Temporal lobe (tissue), 2 donors: ENCODE results near the genes RASL11B, NMU and CEP135.

DNA sequence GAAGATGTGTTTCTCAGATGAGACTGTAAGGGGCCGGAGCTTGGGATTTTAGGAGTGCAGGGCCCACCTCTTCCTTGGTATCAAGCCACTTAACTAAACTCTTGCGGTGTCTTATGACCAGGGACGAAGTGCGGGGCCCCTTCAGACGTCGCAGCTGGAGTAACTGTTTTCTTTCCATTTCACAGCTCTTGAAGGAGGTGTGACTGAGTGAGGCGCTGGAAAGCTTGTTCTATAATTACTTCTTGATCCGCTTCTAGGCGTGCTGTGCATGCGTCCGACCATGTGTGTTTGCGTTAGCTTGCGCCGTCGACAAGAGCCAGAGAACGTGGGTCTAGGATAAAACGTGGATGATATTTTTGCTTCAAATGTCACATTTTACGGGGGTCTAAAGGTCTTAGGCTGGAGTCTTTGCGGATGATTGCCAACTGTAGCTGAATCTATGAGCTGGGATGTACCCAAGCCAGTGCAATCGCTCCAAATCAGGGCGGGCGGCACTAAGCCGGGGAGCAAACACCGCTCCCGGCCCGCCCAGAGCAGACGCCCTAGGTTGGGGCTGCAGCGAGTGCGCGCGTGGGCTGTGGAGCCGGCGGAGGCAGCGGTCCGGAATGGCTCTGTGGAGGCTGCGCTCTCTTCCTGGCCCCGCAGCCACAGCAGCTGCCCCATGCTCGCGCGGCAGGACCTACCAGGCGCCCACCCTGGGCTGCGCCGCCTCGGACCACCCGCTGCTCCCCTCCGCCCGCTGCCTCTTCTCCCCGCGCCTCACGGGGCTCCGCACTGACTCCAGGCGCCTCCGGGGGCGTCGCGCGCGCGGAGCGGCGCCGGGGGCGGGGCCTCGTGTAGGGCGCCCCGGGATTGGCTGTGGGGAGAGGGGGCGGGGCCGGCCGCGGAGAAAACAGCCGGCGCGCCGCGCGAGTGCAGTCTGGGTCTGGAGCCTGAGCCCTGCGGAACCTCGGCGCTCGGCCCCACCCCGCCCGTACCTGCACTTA lies at the start of gene RASL11B:
TSS of gene RASL11B (plus strand) at position 917 of the 986 bp plus-strand sequence.
- RAMPAGE, long total RNA, result no peak

DNA sequence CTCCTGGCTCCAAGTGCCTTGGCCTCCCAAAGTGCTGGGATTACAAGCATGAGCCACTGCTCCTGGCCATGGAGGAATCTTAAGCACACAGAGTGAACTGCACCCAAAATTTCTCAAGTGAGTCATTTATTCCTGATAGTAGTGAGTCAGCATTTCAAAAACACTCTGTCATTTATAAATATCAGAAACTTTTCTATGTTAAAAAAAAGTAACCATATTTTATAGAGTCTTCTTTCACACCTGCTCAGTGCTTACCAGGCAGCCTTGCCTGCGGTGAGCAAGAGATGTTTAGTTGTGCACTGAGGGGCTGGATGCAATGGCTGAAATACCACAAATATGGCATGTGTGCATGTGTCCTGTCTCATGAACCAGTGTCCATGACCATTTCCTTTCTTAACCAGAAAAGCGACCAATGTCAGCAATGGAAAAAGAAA lies 101.7 kb downstream of the FIP1L1 start:
- RAMPAGE, long total RNA, result no peak

DNA sequence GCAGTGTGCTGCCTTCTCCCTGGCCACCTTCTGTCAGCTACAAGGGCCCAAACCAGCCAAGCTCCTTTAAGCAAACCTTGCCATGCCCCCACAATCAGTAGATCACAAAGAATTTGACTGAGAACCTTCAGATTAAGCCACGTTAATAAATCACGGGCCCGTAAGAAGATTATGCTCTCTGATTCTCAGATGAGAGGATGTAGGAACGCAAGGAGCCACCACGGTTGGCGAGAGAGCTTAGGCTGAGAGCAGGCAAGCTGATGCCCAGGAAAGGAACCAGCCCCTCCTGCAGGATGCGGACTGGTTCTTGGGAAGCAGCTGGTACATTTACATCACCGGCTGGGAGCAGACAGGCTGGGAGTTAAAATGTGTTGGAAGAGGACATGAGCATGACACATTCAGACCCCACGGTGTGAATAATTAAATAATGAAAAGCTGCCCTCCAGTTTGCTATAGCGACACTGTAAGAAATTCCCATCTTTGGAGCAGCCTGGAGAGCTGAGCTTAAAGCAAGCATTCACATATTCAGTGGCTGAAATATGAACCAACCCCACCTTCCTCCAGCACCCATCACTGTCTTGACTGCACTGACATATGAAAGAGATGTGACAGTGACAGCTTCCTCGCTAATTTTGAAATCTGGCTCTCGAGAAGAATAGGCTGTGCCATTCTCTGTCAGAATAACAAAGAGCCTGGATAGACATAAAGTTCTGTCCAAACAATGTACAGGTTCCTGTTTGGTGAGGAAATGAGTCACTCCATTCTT lies 33.1 kb downstream of the LNX1 start:
- RAMPAGE, long total RNA, result no peak

GRCh38 chr4:53590952-53591270 lies 375 bp downstream of the LNX1 start:
- RAMPAGE, long total RNA, result no peak

- RAMPAGE, long total RNA, result no peak
These were observed 104.5 kb upstream of the LNX1 start for GRCh38 chr4:53695493-53696419.

DNA sequence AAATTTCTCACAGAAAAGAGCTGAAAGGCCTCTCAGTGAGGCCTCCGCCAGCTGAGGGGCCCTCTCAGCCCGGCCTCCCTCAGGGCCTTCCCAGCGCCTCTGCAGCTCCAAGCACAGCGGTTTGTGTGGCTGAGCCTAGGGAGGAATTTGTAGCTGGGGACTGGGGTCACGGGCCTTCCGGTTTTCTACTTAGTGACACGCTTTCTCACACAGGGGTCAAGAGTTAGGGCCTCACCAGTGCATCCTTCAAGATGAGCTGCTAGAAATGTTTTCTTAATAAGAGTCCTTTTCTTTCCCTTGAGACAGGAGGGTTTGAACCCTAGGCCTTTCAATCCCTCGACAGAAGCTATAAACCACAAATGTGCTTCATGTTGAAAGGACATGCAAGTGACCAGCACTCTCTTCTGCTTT lies 105.0 kb downstream of the CHIC2 start:
- RAMPAGE, long total RNA, result no peak

DNA sequence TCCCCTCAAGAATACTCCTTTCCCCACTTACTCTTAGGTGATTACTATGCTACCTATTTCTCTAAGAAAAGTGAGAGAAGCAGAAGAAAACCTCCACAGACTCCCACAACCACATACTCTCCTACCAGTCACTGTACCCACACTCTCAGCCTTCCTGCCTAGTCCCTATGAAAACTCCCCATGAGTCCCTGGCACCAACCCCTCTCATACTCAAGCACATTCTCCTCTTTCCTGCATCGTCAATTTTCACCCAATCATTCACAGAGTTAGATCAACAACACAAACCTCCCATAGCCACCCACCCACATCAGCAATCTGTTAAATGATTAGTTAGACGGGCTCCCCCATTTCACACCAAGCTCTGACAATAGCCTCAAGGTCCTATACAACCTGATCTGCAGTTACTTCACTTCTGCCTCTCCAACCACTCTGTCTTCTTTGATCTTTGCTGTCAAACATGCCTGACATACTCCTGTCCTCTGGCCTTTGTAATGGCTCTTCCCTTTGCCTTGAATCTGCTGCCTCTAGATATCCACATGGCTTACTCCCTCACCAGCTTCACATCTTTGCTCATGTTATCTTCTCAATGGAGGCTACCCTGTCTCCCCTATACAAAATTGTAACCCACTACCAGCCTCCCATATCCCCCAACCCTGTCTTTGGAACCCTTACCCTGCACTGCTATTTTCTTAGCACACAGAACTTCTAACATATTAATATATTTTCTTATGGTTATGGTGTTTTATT lies 80.0 kb downstream of the CHIC2 start:
- RAMPAGE, long total RNA, result no peak

GRCh38 chr4:53993948-53994892 lies 70.2 kb downstream of the CHIC2 start:
- RAMPAGE, long total RNA, result no peak

DNA sequence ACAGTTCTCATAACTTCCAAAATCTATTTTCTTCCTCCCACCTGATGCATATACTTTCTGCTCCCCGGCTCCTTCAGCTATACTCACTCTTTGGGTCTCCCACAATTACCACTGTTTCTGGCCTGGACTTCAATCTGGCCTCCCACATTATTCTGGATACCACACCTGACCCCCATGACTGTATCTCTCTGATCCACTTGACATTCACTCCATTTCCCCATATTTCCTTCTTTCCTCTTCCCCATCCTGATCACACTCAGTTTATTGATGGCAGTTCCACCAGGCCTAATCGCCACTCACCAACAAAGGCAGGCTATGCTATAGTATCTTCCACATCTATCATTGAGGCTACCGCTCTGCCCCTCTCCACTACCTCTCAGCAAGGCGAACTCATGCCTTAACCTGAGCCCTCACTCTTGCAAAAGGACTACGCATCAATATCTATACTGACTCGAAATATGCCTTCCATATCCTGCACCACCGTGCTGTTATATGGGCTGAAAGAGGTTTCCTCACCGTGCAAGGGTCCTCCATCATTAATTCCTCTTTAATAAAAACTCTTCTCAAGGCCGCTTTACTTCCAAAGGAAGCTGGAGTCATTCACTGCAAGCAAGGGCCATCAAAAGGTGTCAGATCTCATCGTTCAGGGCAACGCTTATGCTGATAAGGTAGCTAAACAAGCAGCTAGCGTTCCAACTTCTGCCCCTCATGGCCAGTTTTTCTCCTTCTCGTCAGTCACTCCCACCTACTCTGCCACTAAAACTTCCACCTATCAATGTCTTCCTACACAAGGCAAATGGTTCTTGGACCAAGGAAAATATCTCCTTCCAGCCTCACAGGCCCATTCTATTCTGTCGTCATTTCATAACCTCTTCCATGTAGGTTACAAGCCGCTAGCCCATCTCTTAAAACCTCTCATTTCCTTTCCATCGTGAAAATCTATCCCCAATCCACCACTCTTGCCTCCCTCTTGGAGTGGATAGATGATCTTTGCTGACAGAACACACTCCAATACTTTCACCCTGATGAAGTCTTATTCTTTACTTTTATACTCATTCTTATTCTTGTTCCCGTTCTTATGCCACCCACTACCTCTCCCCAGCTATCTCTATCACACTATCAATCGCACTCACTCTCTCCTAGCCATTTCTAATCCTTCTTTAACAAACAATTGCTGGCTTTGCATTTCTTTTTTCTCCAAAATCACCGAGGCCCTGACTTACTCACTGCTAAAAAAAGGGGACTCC lies 40.6 kb downstream of the CHIC2 start:
- RAMPAGE, long total RNA, result no peak

- RAMPAGE, long total RNA, result no peak
These were observed 67.5 kb downstream of the PDGFRA start for GRCh38 chr4:54296462-54297093.

GRCh38 chr4:54632917-54633425 lies 24.8 kb upstream of the KIT start:
- RAMPAGE, long total RNA, result no peak

- RAMPAGE, long total RNA, result no peak
These were observed 2.4 kb downstream of the KDR start for GRCh38 chr4:55123037-55123326.

GRCh38 chr4:55416615-55417690 lies 21.2 kb downstream of the TMEM165 start:
- RAMPAGE, long total RNA, result no peak

- RAMPAGE, long total RNA, result no peak
These were observed 947 bp upstream of the CLOCK start for GRCh38 chr4:55547663-55548049.

- RAMPAGE, long total RNA, result no peak
These were observed 17.0 kb downstream of the NMU start for GRCh38 chr4:55619073-55619439.

GRCh38 chr4:55619491-55619697 lies 16.7 kb downstream of the NMU start:
- RAMPAGE, long total RNA, result no peak

DNA sequence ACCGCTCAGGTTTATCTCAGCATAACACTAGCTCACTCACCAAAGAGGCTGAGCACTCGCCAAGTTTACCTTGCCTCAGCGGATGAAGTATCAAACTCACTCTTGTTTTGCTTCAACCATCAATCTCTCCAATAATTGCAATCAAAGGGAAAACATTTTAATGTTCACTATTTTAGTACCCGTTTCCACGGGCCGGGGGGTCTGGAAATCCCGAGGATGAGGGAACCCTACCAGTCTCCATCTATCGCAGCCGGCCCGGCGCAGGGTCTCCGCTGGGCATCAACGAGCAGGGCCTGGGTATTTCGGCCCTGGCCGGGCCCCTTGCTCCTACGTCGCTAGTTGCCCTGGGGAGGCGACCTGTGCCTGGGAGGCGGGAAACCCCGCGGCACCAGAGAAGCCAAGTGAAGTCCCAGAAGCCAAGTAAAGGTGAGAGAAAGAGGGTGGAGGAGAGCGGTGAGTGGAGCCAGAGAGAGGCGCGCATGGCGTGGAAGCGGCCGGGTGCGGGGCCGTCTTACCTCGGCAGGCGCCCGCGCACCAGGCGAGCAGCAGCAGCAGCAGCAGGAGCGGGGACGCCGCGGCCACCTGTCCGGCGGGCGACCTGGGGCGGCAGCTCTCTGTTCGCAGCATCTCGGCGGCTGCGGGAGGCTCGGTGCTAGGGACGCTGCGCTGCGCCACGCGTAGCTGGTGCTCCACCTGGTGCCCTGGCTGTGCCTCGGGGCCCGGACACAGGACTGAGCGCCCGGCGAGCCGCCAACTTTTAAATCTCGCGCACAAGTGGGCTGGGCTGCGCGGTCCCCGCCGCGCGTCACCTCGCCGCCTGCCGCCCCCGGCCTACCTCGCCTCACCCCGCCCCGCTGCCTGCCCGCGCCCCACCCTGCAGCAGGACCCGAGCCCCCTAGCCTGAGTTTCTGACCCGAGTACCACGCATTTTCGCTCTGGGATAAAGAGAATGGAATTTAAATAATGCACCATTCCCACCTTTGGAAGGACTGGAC lies at the start of gene NMU:
TSS of gene NMU (minus strand) at position 733 of the 995 bp plus-strand sequence.
- RAMPAGE, long total RNA, result no peak

DNA sequence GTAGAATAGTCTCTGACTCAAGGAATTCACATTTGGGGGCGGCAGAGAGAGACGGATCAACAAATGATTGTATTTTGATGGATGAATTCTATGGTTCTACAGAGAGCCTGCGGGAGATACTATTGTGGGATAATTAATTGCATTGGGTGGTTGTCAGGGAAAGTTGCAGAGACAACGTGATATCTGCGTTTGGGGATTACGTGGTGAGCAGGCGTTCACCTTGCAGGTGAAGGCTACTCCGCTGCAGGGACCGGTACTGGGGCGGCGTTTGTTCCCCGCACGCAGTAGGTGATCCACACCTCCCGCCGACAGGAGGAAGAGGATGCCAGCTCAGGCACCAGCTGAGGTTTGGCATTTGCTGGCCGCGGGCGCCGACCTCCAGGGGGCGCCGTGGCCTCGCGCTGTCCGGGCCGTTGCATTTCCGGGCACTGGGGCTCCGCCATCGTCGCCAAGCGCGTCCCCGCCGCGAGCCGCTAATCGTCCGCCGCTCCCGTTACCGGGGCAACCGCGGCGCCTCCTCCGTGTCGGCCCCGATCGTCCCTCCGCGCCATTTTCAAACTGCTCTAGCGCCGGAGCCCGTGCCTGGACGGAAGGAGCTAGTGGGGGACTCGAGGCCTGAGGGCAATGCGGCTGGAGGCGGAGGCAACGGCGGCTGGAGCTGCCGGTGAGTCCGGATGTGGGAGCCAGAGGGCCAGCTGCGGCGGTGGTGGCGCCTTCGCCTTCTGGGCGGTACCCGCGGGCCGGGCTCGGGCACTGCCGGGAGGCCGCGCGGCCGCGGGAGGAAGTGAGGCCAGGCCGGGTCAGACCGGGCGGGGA lies at the start of gene CEP135:
TSS of gene CEP135 (plus strand) at position 550 of the 816 bp plus-strand sequence.
- RAMPAGE, long total RNA, result no peak

DNA sequence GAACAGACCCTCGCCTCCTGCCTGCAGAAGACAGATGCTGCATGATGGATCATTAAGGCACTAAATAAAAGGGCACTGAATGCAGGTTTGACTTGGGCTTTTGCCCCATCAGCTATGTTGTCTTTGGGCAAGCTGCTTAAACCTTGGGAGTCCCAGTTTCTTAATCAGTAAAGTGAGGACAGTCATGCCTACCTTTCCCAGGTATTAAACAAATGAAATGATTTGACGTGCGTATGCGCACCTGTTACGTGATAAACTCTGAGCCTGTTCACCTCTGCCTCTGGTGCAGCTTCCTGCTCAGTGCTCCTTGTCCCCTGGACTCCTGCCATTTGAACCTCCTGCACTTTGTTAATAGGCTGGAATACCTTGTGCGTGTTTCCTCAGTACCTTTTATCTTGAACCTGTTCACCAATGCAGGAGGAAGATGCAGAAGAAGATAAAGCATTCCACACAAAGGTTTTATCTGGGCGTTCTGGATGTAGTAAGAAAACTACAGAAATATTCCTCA lies 111.7 kb downstream of the CRACD start:
- RAMPAGE, long total RNA, result no peak

DNA sequence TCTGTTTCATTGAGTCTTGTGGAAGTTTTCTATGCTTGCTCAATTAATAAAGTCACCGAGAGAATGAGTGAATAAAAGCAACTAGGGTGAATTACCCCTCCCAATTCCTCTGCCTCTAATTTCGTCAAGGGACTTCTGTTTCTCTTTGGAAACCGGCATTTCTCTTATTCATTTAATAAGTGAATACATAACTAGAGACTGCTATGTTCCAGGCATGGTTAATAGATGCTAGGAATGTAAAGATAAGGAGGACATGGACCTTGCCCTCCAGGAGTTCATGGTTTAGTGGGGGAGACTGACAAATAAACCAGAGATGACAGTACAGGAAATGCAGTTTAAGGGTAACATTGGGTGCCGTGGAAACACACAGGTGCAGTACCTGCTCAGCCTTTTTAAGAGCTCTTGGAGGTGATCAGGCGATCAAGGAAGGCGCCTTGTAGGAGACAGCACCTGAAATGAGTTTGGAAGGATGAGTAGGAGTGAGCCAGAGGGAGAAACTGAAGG lies 145.9 kb downstream of the AASDH start:
- RAMPAGE, long total RNA, result no peak